NALM6 (cell line): Measurements from ENCODE around the genes KLHL21 and ERRFI1.

DNA sequence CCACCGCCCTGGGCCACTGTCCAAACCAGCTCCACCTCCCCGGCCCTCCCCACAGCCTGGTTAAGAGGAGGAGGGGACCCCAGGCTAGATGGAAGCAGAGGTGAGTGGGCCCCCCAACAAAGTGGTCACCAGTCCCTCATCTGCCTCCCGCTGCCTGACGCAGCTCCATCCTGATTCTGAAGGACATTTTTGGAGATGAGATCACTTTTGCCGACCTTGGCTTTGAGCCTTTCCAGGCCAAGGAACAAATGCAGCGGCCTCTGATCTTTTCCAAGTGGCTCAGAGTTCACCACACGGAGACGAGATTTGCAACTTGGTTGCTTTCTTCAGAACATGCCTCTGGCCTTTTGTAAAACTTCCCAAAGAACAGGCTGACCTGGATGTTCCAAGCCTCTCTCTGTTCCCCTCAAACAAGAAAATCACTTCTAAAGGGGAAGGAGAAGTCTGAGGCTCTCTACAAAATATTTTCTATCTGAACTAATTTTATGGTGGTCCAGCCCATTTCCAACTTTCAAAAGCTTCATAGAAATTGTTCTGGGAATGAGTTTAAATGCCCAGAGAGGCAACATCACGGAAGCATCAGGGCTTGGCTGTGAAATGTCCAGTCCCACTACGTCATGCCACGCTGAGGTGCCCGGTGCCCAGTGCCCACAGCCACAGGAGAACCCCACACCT is 223.0 kb downstream of the NPHP4 start:
- PRO-cap = no peak

GRCh38 chr1:6027553-6028133 is 18.0 kb upstream of the KCNAB2 start:
- PRO-cap = no peak

GRCh38 chr1:6127238-6128346 is 52.5 kb downstream of the CHD5 start:
- PRO-cap = bidirectional peak, plus-strand start at chr1:6127641, minus-strand start at chr1:6127429; unidirectional peak, minus-strand start at chr1:6127794

GRCh38 chr1:6157591-6158372 is 22.3 kb downstream of the CHD5 start:
- PRO-cap = no peak

- PRO-cap = no peak
Observed at GRCh38 chr1:6259910-6260934, 676 bp downstream of the GPR153 start.

- PRO-cap = no peak
Observed at GRCh38 chr1:6484785-6485211, 6.7 kb downstream of the PLEKHG5 start.

DNA sequence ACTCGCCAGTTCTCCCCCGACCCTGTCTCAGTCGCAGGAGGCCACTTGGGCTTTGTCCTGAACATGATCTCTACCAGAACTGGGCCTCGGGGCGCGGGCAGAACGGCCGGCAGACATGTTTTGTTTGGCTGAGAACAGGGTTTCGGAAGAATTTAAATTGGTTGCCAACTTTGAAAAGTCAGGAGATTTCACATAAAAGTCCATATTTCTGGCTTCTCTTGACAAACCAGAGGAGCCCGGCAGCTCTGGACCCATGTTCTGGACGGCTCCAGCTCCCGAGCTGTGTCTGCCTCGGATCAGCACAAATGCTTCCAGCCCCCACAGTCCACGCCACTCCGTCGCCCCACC is 9.4 kb upstream of the PLEKHG5 start:
- PRO-cap = no peak

- PRO-cap = no peak
Observed at GRCh38 chr1:6546152-6546842, 8.0 kb downstream of the NOL9 start.

GRCh38 chr1:6592293-6592596 is 10.4 kb downstream of the KLHL21 start:
- PRO-cap = no peak

DNA sequence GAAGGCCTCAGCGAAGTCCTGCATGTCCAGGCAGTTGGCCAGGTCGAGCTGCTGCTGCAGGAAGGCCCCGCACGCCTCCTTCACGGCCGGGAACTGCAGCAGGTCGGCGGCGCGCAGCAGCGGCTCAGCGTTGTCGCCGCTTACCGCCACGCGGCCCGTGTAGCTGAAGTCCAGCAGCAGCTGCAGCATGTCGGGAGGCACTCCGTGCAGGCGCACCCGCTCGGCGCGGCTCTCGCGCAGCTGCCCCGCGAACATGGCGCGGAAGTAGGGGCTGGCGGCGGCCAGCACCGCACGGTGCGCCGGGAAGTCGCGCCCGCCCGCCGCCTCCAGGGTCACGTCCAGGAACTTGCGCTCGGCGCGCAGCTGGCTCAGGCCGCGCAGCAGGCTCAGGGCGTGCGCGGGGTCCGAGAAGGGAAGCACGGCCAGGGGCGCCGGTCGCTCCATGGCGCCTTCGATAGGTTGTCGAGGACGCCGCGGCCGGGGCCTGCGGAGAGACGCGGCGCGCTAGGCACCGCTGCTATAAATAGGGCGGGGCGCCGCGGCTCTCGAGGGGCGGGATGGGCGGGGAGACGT is at the start of gene KLHL21:
Gene KLHL21 (minus strand): TSS at position 496 of the 573 bp plus-strand sequence.
- PRO-cap = bidirectional peak, plus-strand start at position 254 of the sequence, minus-strand start at position 182 of the sequence; bidirectional peak, plus-strand start outside the sequence, minus-strand start at position 496 of the sequence

DNA sequence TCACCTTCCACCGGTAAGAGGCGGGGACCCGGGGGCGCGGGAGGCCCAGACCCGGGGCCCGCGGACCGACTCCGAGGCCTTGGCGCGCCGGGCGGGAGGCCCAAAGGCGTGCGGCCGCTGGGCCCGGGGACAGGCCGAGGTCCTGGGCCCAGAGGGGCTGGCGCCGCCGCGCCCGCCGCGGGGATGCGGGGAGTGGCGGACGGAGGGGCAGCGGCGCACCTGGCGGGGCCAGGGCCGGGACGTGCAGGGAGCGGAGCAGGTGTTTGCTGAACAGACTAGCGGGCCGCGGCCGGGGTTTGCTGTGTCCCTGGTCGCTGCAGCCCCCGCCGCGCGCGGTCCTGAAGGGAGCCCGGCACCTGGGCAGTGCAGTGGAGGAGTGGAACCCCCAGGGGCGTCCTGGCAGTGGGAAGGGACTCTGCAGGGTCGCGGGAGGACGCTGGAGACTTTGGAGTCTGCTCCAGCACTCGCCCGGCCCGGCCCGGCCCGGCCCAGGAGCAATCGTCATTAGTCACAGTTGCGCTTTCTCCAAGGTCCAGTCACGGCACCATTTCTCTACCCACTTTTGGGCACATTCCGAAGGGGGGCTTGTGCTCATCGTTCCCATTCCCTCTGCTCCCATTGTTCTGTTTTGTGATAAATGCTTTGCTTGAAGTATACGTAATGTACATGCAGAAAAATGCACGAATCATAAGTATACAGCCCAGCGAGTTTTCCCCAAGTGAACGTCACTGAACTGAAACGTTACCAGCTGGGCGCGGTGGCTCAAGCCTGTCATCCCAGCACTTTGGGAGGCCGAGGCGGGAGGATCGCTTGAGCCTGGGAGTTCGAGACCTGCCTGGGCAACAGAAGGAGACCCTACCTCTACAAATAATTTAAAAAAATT is 853 bp downstream of the THAP3 start:
- PRO-cap = no peak

- PRO-cap = no peak
Observed at GRCh38 chr1:7013692-7014245, 228.5 kb downstream of the CAMTA1 start.

DNA sequence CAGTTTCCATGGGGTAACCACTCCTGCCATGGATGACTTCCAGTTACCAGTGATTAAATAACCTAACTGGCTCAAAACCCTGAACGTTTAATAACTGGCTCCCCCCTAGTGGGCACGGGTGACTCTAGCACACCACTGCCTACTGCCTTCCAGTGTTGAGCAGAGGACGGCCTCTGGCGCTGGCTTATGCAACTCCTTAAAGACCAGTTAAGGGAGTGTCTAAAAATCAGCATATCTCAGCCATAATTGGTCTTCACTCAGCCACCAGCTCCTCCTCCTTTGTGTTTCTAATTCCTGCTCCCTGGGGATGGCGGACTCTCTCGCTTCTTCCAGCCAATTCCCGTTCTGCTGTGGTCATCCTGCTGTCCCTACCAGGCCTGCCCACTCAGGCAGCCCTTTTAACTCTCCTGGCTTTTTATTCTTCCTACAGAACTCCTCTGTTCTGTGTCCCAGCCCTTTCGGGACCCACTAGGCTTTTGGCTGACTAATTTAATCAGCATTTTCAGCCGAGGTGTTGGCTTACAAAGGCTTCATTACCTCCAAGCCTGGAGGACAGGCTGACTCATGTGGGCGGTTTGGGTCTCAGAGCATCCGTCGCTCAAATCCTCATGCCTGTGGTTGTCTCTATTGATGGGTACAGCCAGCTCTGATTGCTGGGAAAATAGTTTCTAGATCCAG is 332.4 kb downstream of the CAMTA1 start:
- PRO-cap = no peak

- PRO-cap = no peak
Observed at GRCh38 chr1:7478239-7478828, 292.8 kb upstream of the VAMP3 start.

GRCh38 chr1:7645092-7645569 is 126.0 kb upstream of the VAMP3 start:
- PRO-cap = no peak

GRCh38 chr1:7679793-7680132 is 91.3 kb upstream of the VAMP3 start:
- PRO-cap = no peak

DNA sequence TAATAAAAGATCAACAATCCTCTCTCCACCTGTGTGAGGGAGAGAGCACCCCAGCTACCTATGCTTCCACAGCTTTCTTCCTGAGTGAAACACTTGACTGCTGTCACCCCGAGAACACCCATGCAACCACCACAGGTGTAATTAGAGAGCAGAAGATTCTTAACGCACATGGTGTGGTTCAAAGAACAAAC is 11.8 kb downstream of the ERRFI1 start:
- PRO-cap = no peak

DNA sequence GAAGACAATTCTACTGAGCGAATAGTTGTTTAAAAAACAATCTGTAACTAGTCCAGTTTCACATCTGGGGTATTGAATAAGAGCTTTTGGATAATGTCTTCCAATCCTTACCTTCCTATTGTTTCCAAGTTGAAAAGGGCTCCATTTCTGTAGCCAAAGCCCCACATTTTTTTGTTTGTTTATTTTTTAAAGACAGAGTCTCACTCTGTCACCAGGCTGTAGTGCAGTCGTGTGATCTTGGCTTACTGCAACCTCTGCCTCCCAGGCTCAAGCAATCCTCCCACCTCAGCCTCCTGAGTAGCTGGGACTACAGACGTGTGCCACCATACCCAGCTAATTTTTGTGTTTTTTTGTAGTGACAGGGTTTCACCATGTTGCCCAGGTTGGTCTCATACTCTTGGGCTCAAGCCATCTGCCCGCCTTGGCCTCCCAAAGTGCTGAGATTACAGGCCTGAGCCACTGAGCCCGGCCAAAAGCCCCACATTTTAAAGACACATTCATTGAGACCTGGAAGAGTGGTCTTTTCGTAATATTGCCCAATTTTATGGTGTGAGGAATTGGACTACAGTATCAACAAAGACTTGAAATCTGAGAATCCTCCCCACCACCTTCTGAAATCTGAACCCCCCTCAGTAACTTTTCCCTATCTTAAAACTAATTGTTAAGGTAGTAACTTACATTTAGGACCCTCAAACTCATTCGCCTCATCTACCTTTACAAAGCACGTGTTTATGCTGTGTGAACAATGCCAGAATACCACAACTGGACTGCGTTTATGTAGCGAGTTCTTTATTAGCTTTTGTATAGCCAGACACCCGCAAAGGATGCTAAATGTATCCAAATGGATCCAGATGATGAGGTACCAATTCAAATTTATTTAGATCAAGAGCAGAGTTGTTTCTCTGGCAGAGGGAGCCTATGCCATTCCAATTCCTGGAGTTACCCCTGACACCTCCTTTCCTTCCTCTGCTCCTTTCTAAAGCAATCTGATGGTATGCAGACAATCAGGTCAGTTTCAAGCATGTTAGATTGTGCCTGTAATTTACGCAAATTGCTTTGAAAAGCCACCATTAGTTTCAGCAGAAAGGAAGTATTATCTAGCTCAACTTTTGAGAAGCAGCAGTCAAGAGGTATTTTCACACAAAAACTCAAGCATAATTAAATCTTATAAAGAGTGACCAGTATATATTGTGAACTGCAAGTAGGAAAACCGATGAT is 2.6 kb downstream of the ERRFI1 start:
- PRO-cap = no peak

DNA sequence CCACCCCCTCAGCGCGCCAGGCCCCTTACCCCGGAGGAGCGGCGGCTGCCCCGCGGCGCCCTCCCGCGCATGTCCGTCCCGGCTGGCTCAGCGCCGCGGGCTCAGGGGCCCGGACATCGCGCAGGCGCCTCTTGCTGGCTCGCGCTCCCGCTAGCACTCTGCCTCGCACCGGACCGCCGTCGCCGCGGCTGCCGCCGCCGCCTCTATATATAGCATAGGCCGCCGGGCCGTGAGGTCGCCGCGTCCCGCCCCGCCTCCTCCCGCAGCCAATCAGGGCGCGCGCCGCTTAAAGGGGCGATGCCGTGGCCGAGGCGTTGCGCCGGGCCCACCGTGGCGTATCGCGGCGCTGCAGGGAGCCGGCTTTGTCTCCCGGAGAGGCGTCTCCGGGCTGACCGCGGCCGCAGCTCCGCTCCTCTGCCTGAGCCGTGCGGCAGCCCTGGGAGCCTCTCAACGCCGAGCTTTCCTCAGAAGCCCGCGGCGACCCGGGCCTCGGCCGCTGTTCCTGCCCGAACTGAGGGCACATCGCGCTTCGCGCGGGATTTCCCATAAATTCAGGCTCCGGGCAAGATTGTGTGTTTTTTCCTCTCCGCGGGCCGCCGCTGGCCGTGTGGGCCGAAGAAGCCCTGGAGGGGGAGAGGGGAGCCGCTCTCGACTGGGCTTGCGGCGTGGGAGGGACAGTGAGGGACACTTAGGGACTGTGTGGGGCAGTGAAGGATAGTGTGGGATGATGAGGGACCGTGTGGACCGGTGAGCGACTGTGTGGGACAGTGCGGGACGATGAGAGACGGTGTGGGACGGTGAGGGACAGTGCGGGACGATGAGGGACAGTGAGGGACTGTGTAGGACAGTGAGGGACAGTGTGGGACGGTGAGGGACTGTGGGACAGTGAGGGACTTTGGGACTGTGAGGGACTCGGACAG is at the start of gene ERRFI1:
Gene ERRFI1 (minus strand): TSS at position 181 of the 920 bp plus-strand sequence.
- PRO-cap = unidirectional peak, minus-strand start at position 181 of the sequence

GRCh38 chr1:8066439-8066857 is 40.3 kb upstream of the ERRFI1 start:
- PRO-cap = no peak